Left lung (tissue), 1 donor: ENCODE measurements around a stretch of chr6.

DNA sequence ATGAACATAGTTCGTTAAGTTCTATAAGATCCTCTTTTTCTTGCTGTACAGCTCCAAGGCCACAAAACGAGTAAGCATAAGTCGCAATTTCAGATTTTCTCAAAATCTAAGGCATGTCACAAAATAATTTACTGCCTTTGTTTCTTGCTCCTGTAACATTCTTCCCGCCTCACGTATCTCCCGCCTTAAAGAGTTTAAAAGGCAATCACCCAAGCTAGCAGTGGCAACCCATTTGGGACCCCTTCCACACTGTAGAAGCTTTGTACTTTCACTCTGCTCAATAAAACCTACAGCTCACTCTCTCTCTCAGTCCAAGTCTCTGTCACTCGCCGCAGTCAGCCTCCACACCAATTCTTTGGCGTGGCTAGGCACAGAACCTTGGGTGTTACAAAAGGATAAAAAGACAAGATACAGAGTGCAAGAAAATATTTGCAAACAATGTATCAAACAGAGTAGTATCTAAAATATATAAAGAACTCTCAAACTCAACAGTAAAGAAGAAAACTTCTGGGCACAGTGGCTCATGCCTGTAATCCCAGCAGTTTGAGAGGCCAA lies 24.9 kb downstream of the CEP85L start:
- PRO-cap: no peak

DNA sequence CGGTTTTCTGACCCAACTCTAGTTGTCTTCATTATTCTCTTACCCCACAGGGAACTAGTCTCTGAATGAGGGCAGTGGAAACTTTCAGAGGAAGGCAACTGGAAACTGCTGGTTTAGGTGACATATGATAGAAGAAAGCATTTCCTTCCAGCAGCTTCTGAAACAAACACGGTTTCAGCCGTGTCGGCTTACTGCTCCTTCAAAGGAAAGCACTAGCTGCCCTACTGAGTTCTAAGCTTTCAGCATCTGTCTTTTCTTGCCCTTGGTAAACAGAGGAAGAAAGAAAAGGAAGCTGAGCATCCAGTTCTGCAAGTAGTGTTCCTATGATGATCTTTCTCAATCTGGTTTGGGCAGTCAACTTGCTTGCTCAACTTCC lies 117.5 kb upstream of the CEP85L start:
- PRO-cap: unidirectional peak, minus-strand start at position 203 of the sequence; unidirectional peak, minus-strand start at position 226 of the sequence

GRCh38 chr6:118894838-118895465 lies 1.0 kb downstream of the ASF1A start:
- PRO-cap: bidirectional peak, plus-strand start at chr6:118895259, minus-strand start at chr6:118895158

DNA sequence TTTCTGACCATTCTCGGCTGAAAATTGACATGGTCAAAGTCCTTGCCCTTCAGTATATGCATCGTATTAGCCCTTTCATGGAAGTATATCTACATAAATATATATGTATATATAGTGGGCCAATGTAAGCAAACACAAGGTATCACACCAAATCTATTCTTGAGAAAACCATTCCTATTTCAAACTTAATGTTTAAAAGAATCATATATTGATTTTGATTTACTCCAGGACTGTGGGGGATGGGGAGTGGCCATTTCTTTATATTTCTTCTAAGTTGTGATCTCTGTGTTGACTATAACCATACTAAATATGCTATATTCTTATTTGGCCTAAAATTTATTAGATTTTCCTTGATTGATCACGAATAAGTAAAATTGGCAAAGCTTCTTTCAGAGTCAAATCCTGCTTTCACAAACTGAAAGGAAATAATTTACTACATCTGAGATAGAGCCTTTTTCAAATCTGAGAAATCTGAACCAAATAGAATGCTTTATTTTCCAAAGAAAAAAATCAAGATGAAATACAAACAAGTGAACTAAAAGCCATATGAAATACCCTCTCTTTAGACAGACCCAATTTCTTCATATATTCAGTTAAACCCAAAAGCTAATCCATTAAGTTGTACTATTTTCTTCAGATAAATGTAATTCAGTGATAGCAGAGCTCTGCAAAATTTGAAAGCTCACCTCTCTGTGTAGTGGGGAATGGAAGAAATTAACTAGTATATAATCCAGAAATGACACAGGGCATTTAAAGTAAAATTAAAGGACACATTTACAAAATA lies 100.1 kb upstream of the FAM184A start:
- PRO-cap: no peak

- PRO-cap: no peak
Observed at GRCh38 chr6:119189516-119190070, 111.1 kb upstream of the FAM184A start.

DNA sequence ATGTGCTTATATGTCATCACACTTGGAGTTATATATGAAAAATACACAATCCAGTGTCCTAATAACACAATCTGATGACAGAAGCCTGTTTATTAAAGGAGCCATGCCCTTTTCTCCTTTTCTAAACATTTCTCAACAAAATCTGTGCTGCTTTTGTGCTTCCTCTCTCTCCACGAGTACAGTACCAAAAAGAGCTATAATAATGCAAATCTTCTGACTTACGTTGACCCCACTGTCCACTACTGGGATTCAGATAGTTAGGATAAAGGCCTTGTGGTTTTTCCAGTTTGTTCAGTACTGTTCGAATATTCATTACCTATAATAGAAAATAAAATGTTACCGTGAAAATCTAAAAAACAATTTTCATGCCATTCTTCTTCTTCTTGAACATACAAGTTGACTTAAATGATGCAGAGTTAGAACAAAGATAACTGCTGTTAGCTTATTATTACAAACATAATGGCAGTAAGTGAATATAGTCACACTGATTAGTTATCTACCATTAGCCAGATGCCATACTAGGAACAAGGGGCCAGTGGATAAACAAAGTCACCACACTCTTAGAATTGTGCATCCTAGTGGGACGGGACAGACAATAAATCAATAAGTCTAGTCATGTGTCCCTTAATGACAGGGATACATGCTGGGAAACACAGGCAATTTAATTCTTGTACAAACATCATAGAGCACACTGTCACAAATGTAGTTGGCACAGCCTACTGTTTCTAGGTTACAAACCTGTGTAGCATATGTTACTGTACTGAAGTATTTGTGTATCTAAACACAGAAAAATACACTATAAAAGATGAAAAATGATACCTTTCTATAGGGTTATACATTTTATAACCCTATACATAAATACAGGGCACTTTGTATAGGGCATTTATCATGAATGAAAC lies 122.8 kb upstream of the FAM184A start:
- PRO-cap: no peak

DNA sequence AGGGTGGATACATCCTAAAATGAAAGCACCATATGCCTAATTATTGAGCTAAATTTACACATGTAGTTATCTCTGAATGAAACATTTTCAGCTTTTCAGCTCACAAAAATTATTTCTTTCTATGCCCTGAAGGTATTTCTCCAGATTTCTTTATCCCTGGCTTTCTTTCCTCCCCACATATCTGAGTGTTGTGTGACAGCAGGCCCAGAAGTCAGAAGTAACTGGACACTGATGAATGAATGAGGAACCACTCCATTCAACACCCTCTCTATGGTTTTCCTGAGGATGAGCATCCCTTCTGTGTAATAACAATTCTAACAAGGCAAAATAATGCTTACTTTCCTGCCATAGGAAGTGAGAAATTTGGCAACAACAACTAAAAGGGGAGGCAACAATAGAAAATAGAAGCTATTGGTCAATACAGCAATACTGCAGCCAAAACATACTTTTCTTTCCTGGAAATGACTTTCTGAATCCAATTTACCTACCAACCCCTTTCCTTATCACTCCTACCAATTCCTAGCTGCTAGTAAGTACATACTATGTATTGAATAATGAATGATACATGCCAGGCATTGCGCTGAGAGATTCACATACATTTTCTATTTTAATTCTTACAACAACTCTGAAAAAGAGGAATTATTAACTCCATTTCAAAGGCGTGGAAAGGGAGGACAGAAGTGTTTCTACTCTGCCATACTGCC lies 14.7 kb downstream of the MAN1A1 start:
- PRO-cap: no peak

- PRO-cap: no peak
Observed at GRCh38 chr6:119342907-119343928, 6.3 kb downstream of the MAN1A1 start.

DNA sequence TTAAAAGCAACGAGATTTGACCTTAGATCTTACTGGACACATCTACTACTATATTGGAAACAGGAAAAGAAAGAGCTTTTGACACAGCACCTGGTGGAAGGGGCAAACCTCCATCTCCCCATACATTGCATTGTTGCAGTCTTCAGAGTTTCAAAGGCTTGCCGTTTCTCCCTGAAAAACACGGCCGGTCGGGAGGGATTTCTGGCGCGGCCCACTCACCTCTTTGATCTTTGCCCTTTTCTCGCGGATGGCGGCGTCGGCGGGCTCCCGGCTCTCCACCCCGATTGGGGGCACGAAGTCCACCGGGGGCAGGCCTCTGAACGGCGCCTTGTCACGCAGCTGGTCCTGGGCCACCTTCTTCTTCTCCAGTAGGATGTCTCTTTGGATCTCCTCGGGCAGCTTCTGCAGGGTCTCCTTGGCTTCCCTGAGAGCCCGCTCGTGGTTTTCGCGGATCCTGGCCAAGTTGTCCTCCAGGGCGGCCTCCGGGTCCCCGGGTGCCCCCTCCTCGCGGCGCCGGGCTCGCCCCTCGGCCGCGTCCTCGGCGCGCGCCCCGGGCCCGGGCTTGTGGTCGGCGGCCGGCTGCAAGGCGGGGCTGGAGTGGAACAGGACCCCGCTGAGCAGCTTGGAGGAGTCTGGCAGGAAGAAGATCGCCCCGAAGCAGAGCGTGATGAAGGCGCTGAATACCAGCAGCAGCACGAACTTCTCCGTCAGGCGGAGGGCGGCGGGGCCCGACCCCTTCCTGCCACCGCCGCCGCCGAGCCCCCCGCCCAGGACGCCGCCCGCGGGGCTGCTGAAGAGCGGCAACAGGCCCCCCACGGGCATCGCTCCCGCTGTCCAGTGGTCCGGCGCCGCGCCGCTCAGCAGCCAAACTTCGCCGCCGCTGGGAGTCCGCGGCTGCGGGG lies 1.1 kb downstream of the MAN1A1 start:
- PRO-cap: bidirectional peak, plus-strand start at position 660 of the sequence, minus-strand start at position 537 of the sequence

DNA sequence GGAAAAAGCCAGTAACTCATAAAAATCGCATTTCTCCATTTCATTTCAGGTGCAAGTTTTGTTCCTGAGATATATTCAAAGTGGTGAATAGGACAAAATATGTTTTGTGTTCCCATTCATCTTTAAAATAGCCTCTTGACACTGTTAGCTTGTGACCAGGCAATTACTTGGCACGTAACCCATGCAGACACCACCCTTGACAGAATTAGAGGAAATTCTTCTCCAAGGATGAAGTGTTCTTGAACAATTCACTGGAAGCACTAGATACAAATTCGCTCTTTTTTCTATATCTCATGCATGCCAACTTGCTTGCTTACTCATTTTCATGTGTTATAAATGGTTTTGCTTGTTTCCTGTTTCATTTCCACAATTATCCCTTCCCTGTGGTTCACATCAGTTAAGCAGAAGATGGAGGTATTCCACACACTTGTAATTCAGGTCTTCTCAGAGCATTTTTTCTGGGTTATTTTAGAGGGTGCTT lies 105.1 kb upstream of the MAN1A1 start:
- PRO-cap: no peak

- PRO-cap: no peak
Observed at GRCh38 chr6:119497929-119498334, 148.4 kb upstream of the MAN1A1 start.

- PRO-cap: no peak
Observed at GRCh38 chr6:120005428-120005798, 655.9 kb upstream of the MAN1A1 start.

- PRO-cap: no peak
Observed at GRCh38 chr6:121584682-121585071, 149.2 kb downstream of the GJA1 start.

GRCh38 chr6:121666621-121667311 lies 231.3 kb downstream of the GJA1 start:
- PRO-cap: no peak

- PRO-cap: no peak
Observed at GRCh38 chr6:121777506-121777705, 342.0 kb downstream of the GJA1 start.

DNA sequence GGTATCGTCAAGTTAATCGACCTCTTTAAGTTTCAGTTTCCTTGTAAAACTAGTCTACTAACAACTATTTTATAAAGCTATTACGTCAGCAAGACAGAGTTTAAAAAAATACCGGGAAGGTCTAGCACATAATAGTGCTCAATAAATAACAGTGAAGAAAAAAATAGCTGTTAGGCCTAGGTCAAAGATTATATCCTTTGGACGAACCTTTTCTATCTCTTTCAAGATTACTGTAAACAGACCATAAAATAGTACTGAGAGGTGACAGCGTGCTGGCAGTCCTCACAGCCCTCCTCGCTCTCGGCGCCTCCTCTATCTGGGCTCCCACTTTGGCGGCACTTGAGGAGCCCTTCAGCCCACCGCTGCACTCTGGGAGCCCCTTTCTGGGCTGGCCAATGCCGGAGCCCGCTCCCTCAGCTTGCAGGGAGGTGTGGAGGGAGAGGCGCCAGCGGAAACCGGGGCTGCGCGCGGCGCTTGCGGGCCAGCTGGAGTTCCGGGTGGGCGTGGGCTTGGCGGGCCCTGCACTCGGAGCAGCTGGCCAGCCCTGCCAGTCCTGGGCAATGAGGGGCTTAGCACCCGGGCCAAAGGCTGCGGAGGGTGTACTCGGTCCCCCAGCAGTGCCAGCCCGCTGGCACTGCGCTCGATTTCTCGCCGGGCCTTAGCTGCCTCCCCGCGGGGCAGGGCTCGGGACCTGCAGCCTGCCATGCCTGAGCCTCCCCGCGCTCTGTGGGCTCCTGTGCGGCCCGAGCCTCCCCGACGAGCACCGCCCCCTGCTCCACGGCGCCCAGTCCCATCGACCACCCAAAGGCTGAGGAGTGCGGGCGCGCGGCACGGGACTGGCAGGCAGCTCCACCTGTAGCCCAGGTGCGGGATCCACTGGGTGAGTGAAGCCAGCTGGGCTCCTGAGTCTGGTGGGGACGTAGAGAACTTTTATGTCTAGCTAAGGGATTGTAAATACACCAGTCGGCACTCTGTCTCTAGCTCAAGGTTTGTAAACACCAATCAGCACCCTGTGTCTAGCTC lies 119.0 kb upstream of the HSF2 start:
- PRO-cap: no peak

- PRO-cap: no peak
Observed at GRCh38 chr6:122568429-122568769, 41.8 kb upstream of the PKIB start.

GRCh38 chr6:122789434-122790087 lies 503 bp downstream of the SMPDL3A start:
- PRO-cap: bidirectional peak, plus-strand start at chr6:122789794, minus-strand start at chr6:122789747

- PRO-cap: no peak
Observed at GRCh38 chr6:122797900-122798927, 9.2 kb downstream of the SMPDL3A start.

- PRO-cap: no peak
Observed at GRCh38 chr6:123587566-123587765, 49.3 kb downstream of the TRDN start.